Vagina (tissue), 1 donor: Measurements from ENCODE around the genes ACTA2, IFIT3 and KIF20B.

DNA sequence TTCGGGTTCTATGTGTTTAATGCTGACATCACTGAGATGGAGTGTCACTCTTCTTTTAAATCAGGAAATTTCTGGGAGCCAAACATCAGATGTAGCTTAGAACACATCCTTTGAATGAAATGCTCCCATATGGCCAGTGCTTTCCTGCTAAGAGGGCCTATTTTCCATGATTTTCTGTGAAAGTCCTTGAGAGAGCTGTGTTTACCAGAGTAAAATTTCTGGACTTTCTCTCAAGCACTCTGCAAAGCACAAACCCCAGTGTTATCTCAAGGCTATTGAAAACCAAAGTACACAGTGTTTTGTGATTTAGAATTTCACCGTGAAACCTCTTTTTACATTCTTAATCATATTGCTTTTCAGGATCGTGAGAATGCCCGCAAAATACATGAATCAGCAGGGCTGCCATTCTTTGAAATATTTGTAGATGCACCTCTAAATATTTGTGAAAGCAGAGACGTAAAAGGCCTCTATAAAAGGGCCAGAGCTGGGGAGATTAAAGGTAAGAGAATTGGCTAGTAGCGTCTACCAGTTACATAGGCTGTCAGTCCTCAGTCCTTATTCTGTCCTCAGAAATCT lies 54.1 kb downstream of the PAPSS2 start:
- PRO-cap = no peak
- RAMPAGE, long total RNA = no peak

GRCh38 chr10:87716306-87716779 lies 56.7 kb downstream of the PAPSS2 start:
- PRO-cap = no peak
- RAMPAGE, long total RNA = no peak

DNA sequence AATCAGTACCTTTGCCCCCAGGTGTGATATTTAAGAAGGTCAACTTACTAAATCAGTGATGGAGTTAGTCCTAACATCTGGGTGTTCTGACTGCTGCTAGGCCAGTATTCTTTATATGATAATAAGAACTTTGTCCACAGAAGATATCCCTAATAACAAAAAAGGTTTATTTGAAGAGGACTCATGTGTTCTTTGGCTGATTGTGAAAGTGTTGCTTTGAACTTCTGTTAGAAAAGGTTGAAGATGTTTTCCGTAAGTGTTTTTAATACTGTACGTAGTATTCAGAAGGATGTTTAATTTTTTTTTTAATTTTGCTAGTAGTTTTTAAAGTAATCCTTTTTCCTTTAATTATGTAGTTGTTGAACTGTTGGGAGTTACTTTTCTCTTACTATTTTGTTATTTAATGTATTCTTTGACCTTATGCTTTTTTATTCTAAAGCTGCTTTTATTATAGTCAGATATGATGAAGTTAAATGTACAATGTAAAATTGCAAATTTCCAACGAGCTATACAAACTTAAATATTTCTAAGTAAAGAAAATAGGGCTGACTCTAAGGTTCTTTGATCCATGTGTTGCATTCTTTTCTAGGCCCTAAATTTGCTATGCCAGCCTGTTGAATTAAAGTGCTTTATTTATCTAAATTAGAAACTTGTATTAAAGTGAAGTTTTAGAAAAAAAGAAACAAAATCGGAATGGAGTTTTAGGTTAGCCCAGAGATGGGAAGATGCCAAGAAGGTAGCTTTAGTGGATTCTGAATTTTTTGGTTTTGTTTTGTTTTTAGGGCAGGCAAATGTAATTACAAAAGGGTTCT lies 10.5 kb downstream of the PTEN start:
- PRO-cap = no peak
- RAMPAGE, long total RNA = no peak

DNA sequence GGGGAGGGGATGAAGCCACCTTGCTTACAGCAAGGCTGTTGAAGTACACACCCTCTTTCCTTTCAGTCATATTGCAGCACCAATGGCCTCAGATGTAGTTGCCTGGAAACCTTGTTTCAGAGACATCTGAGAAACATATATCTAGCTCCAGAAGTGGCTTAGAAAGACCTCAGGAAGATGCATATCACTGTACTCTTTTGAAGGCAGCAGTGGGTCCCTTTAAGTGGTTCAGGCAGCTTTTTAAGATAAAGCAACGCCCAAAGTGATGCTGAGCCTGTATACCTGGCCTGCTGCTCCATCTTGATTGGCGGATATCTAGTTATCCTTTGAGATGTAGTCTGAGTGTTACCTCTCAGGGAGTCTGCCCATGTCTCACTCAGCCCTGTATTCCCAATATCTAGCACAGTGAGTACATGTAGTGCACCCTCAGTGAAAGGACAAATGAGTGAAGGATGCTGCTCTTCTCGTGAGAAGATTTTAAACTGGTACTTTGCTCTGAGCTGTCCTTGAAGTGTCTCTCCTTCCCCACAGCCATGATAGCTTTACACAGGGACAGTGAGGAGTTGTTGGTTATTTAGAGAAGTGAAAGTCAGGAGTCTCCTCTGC lies 201.7 kb downstream of the PTEN start:
- PRO-cap = no peak
- RAMPAGE, long total RNA = no peak

- PRO-cap = no peak
- RAMPAGE, long total RNA = no peak
Measured at GRCh38 chr10:88066896-88067332, 203.5 kb downstream of the PTEN start.

- PRO-cap = no peak
- RAMPAGE, long total RNA = no peak
Measured at GRCh38 chr10:88147107-88147557, 283.7 kb downstream of the PTEN start.

DNA sequence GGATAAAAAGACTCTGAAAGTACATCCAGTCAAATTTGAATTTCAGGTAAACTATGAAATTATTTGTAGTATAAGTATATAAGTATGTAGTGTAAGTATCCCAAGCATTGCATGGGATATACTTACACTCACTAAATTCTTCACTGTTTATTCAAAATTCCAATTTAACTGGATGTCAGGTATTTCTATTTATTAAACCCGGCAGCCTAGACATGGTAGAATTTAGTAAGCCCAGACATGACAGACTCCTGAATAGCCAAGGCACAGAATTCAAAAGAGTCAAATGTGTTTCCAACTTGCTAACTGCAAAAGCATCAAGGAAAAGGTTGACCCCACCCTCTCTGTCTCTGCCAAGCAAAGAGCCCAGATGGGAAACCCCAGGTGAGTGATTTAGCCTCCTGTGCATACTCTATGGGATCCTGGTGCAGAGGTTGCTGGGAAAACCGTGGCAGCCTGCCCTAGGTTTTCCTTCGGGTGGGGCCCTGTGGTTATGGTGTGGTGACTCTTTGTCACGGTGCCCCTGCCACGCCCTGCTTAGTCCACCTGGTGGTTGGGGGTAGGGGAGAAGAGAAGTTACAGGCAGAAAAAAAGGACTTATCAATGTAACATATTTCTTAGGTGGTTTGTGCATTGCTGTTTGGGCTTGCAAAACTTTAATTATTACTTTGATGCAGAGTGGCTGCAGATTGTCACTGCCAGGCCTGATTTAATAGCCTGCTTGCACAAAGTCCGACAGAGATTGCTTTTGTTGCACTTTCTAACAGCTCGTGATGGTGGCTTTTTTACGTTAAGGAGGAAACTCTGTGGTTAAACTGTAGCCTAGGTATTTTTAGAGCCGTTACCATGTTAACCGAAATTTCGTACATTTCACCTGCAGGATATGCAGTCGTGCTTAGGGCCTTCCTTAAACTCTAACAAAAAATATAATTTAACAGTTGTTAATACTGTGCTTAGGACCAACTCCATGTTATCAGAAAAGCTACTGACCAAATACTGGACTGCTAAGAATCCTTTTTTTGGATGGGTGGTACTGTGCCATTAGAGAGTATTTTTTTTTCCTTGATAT lies 197.5 kb downstream of the RNLS start:
- PRO-cap = no peak
- RAMPAGE, long total RNA = no peak

DNA sequence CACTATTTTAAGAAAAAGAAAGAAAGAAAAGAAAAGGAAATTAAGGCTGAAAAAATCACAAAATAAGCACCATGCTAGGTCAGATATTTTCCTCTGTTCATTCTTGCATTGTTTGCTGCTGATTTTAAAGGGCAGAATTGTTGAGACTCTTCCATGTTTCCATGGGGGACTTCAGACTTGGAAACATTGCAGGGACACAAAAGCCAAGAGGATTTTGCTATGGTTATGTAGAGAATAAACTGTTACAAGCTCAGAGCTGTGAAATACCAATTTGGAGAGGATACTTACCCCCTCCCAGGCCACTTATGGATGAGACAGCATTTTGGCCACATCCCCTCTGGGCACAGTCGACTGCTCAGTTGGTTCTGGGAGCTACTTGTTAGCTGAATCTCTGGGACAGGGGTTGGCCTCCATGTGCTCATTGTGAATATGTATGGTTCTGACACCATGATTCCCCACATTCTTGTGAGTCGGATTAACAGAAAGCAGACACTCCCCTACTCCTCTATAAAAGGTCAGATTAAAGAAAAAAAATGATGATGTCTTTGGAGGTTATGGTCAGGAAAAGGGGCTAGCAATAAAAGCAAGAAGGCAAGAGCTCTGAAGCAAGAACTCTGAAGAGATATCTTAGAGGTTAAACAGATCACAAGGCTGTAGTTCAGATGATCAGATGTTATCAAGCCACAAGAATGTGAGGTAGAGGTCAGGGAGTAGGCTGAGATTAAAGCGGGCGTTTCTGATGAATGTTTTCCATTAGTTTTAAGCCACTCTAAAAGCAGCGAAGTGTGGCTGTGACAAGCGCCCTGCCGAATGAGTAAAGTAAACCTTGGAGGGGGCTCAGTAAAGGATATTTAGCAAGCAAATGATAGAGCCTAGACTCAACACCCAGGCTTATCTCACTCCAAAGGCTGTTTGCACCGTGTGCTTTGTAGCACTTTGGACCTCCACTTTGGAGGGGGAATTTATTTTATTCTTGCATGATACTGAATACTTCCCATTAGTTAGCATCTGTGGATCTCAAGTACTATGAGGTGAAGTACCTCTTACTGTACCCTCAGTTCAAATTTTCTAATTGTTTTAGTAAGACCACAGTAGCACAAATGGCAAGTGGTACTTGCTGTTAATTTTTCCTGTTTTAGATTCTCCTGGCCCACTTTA lies 17.2 kb downstream of the STAMBPL1 start:
- PRO-cap = no peak
- RAMPAGE, long total RNA = no peak

- PRO-cap = no peak
- RAMPAGE, long total RNA = no peak
Measured at GRCh38 chr10:88932877-88933725, 19.5 kb downstream of the ACTA2 start.

GRCh38 chr10:88948577-88949460 lies 3.8 kb downstream of the ACTA2 start:
- PRO-cap = no peak
- RAMPAGE, long total RNA = no peak

- PRO-cap = bidirectional peak, plus-strand start at chr10:88952969, minus-strand start at chr10:88952773
- RAMPAGE, long total RNA = start-site peak on the minus strand at chr10:88952766-88952771, 517 reads
Measured at GRCh38 chr10:88952449-88953421, at the start of gene ACTA2. ACTA2 (minus strand) TSS chr10:88952773.

- PRO-cap = no peak
- RAMPAGE, long total RNA = no peak
Measured at GRCh38 chr10:88980169-88980674, 10.4 kb upstream of the FAS start.

- PRO-cap = no peak
- RAMPAGE, long total RNA = no peak
Measured at GRCh38 chr10:89224566-89225545, 17.7 kb upstream of the CH25H start.

GRCh38 chr10:89327540-89328647 lies at the start of gene IFIT3:
IFIT3 (plus strand) TSS chr10:89327997.
- PRO-cap = bidirectional peak, plus-strand start at chr10:89327983, minus-strand start at chr10:89327829; bidirectional peak, plus-strand start at chr10:89328369, minus-strand start at chr10:89328054
- RAMPAGE, long total RNA = start-site peak on the plus strand at chr10:89327994-89328004, 47 reads

DNA sequence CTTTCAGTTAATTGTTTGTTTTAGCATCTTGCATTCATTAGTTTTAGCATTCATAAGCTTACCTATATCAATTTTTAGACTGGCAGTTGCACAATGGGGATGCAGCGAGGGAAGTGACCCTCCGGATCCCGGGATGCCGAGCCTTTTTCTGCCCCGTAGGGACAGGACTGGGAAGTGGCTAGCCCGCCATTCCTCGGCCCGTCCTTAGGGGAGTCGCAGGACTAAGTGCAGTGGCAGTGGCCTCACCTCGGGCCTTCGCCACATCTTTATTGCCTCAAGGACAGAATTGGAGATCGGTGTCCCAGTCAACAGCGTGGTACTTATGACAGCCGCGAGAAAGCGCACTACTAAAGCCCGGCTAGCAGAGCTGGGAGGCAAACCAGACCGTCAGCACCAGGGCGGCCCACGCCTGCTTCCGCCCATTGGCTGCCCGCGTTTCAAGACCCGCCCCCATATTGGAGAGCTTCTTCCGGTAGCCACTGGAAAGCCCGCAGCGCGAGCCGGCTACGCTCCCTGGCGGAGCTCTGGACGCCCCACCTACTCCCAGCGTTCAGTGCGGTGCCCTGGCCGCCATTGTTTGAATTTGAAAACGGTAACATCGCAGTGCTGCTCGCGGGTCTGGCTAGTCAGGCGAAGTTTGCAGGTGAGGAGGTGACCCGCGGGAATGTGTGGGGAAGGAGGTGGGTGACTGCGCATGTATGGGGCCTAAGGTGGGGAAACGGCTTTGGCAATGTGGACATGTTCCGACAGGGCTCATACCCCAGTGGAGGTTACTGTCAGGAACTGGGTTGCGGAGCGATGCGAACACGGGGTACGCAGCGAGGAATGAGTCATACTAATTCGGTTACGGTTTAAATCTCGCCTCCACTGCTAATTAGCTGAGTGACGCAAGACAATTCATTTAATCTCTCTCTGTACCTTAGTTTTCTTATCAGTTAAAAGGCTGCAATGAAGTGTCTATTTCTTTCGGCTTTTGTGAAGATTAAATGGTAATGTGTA lies at the start of gene KIF20B:
Gene KIF20B, plus strand, starts transcription at position 553 of the 999 bp plus-strand sequence.
- PRO-cap = bidirectional peak, plus-strand start at position 580 of the sequence, minus-strand start at position 414 of the sequence
- RAMPAGE, long total RNA = no peak

DNA sequence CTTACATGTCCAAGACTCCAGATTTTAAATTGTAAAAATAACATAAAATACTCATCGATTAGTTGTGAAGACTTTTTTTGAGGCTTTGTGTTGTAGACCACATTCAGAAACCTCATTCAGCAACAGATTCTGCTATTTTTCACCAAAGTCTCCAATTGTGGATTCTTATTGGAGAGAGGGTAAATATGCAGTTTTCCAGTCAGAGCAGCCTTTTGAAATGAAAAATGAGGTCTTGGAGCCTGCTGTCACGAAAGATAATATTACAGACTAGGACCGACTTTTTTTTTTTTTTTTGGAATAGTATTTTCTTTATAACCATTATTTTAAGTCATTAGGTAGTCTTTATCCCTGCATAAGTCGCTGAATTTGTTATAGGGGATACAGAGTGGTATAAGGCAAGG lies 1.1 kb downstream of the KIF20B start:
- PRO-cap = no peak
- RAMPAGE, long total RNA = no peak

- PRO-cap = no peak
- RAMPAGE, long total RNA = start-site peak on the plus strand at chr10:89752338-89752687, 19 reads
Measured at GRCh38 chr10:89752299-89752817, 51.0 kb downstream of the KIF20B start.

DNA sequence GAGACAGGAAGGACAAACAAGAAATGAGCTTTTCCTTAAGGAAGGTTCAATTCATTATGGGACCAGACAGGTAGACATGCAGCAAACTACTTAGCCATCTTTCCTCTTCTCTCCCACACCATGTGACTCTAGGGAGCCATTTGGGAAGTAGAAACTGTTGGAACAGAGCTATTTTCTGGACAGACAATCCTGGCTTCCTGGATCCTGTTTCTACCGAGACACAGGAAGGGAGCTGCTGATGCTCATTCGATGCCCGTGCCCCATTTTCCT lies 46.0 kb upstream of the ANKRD1 start:
- PRO-cap = no peak
- RAMPAGE, long total RNA = no peak

DNA sequence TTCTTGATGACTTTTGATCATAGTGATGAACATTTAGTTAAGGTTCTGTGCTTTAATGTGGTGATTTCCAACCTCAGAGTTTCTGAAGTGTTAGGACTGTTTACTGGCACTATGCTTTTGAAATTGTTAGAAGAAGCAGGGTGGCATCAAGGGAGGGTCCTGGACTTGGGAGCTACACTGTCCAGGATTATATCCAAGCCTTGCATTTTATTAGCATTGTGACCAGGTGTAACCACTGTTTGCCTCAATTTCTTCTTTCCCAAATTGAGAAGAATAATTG lies 18.7 kb upstream of the PCGF5 start:
- PRO-cap = no peak
- RAMPAGE, long total RNA = no peak

- PRO-cap = no peak
- RAMPAGE, long total RNA = no peak
Measured at GRCh38 chr10:91287976-91288453, 67.6 kb downstream of the PCGF5 start.